Heart (tissue), 3 donors: ENCODE measurements around the genes PCED1A, PTPRA and ATRN.

DNA sequence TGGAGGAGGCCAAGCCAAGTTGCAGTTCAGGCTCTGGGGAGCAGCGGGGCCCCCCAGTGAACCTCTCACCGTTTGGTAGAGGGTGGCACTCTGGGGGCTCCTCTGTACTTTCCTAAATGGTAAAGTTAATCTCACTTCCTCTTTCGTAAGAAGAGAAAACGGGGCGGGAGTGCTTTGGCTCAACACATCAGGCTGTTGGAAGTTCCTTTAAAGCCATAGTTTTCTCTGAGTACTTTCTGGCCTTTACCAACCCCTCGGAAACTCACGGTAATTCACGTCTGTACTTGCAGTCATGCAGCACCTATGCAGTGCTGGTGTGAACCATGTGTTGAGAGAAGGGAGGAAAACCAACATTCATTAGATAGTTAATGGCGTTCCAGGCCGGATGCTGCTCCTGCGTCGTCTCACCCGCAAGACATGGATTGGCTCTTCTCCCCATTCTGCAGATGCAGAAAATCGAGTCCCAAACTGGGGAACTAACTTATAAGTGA, 2.9 kb downstream of the SIRPA start:
- RAMPAGE, long total RNA, 2 experiments, result no peak in any of the 2 experiments

DNA sequence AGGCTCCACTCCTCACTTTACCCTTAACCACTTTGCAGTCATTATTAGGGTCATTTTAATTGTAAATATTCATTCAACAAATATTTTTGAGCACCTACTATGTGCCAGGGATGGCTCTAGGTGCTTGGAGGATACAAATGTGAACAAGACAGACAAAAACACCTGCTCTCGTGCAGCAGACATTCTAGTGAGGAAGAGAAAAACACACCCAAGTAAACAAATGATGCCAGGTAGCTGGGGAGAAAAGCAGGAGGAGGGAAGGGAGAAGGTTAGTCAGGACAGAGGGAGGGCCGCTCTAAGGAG, 7.1 kb downstream of the SIRPA start:
- RAMPAGE, long total RNA, 2 experiments, result no peak in any of the 2 experiments

DNA sequence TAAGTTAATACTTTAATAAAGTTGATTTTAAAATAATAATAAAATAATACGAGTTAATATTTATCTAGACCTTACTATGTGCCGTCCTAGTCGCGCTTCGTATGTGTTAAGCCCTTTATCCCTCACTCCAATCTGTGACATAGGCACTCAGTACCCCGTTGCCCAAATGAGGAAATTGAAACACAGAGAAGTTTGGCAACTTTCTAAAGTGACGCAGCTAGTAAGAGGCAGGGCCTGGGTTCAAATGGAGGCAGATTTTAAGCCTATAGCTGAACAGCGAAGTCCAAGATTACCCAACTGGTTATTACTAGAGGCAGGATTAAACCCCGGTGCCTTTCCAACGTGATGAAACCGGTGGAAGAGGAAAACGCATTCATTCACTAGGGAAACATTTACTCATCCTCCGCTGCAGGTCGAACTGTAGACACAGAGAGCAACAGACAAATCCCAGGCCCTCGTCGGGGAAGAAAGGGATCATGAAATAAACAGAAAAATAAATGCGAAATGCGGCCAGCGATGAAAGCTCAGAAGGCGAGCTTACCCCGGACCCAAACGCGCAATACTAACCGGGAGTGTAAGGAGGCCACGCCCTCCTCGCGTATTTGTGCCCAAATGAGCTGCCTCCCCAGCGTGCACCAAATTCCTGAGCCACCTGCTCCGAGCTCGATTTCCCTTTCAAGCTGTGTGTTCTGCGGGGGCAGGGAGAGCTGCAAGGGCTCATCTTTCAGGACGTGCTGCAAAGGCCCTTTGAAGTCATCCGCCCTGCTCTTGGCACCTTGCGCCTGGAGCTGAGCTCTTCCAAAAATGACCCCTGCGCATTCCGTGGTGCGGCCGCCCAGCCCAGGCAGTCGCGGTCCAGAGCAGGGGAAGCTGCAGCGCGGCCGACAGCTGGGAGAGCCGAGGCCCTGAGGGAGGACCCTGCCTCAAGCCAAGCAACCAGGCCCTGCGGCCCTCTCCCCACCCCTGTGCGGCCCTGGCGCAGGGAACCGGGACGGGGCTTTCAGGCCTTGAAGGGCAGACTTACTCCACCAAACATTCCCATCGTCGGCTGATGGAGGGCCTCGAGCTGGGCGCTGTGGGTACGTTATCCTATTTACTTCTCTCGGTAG, 46.9 kb downstream of the PDYN start:
- RAMPAGE, long total RNA, 2 experiments, result no peak in any of the 2 experiments

DNA sequence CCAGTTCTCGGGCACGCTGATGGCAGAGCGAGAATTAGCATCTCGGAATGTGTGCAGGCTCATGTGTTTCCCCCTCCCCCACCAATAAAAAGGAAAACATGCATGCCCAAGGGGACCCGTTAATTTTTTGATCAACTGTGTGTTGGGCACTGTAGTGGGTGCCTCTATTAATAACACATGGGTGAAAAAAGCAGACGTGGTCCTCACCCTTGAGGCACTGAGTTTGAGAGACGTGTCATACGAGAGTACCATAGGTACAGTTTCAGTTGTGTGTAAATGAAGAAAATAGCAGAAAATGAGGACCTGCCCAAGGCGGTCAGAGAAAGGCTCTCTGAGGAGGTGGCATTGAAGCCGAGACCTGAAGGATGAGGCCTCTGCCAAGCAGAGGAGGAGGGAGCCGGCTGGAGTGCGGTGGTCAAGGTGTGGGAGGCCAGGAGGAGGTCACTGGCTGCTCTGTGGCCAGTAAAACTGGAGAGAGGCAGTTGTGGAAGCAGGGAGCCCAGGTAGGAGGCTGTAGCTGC, 27.9 kb downstream of the STK35 start:
- RAMPAGE, long total RNA, 2 experiments, result no peak in any of the 2 experiments

GRCh38 chr20:2236922-2237420, 58.8 kb upstream of the TGM3 start:
- RAMPAGE, long total RNA, 2 experiments, result no peak in any of the 2 experiments

DNA sequence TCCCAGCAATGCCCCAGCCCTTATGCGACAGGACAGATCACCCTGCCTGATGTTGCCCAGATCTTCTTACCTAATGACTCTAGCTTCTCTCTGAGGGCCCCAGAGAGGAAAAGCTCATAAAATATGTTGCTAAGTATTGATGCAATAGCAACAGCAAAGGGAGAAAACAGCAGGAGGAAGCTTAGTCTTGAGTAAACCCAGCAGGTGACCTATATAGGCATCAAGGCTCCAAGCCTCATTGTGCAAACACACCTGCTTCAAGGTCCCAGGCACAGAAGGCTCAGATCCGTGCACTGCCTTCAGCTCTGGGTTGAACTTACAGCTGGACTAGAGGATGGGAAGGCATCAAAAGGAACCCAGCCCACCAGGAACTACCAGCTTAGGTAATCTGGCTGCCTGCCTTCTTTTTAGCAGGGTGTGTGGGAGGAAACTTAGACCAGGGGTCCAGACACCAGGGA, 34.3 kb downstream of the TGM3 start:
- RAMPAGE, long total RNA, 2 experiments, result no peak in any of the 2 experiments

GRCh38 chr20:2439075-2439640, 31.4 kb downstream of the SNRPB start:
- RAMPAGE, long total RNA, 2 experiments, result no peak in any of the 2 experiments

DNA sequence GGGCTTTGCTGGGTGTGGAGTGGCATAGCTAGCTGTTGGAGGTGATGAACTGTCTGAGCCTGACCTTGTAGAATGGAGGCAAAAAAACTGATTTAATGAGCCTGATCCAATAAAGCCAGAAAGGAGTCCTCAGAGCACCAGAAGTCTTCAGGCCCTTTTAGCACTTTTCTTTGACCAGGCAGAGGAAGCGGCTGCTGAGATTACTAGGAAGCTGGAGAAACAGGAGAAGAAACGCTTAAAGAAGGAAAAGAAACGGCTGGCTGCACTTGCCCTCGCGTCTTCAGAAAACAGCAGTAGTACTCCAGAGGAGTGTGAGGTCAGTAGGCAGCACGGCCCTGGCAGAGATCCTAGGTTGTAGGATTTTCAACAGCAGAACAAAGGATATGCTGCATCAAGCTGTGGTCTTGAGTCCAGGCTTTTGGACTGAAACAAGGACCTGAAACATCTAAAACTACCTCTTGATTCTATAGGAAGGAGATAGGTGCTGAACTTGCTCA, 4.5 kb downstream of the NOP56 start:
- RAMPAGE, long total RNA, 2 experiments, result no peak in any of the 2 experiments

GRCh38 chr20:2729373-2729822, 36.8 kb downstream of the EBF4 start:
- RAMPAGE, long total RNA, 2 experiments, result no peak in any of the 2 experiments

DNA sequence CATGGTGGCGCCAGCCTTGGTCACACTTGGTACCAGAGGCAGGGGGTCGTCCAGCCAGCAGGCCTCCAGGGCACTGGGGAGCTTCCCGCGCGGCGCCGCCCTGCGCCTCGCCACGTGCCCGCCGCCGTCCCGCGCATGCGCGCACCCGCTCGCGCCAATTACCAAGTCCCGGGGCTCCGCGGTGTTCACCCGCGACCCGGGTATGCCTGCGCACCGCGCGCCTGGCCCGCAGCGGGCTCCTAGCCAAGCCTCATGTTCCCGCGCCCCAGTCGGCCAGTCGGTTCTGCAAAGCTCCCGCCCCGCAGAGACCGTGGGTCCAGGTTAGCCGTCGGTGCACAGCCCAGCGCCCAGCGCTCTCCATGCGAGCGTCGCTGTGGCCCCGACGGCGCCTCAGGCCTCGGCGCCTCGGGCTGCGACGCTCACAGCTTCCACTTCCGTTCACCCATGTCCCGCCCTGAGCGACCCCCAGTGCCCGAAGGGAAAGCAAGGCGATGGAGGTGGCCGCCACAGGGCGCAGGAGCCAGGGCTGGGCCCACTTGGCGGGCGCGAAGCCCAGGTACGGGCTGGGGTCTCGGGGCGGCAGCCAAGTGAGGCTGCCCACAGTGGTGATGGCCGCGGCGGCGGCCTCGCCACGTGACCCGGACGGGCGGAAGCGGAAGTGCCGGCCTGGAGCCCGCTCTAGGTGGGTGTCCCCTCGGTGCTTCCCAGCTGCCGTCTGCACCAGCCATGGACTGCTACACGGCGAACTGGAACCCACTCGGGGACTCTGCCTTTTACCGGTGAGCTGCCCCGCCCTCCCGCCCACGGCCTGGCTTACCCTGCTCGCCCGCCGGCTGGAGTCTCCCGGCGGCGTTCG, at the start of gene PCED1A:
PCED1A (minus strand) TSS at position 607 of the 856 bp plus-strand sequence.
- RAMPAGE, long total RNA, 2 experiments, result no peak in any of the 2 experiments

DNA sequence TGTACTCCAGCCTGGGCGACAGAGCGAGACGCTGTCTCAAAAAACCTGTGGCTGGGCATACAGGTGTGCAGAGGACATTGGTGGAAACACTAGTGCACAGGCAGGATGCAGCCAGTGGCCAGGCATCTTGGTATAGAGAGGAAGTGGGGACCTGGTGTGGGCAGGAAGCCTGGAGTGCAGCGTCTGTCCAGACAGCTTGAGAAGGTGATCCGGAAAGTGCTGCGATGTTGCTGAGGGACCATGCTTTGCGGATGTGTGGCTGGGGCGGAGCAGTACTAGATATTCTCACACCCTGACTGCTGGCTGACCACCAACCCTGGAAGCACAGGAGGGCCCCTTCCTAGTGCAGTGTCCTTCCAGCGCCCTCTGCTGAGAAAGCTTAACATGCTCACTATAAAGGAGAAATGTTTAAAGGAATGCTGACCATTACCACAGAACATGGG, 11.4 kb downstream of the VPS16 start:
- RAMPAGE, long total RNA, 2 experiments, result no peak in any of the 2 experiments

GRCh38 chr20:2870395-2870824, 2.9 kb upstream of the PTPRA start:
- RAMPAGE, long total RNA, 2 experiments, result no peak in any of the 2 experiments

DNA sequence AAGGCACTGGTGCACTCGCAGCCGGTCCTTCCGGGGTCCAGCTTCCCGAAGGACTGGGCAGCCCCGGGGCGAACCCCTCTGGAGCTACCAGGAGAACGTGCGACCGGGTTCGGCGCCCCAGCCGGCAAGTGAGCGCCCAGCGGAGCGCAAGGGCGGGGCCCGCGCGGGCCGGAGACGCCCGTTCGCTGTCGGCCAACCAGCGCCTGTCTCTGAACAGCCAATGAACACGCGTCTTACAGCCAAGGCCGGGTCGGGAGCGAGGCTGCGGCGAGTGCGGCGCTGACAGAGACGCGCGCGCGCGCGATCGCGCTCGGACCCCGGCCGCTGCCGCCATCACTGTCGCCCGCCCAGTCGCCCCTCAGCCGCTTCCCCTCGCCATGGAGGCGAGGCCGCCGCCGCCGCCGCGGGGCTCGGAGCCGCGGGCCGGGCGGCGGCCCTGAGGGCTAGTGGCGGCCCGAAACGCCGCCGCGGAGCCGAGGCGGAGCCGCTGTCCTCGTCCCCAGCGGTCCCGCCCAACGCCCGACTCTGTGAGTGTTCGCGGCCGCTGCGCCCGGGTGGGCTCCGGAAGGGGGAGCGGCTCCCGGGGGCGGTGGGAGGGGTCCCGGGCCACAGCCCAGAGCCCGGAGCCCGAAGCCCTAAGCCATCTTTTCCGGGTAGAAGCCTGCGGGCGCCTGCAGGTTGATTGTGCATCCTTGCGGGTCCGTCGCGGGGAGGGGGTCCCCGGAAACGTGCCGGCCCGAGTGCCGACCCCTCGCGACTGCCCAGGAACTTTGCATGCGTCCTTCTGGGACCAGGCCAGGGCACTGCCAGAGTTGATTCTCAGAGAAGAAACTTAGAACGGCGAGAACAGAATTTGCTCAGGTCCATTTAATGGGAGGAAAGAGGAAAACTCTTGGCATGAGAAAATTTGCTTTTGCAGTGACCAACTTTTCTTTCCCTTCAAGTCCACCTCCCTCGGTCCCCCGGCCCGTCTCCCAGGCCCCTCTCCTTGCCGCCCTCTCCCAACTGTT, at the start of gene PTPRA:
PTPRA (plus strand) TSS at position 248 of the 1,010 bp plus-strand sequence.
- RAMPAGE, long total RNA, 2 experiments, result no peak in any of the 2 experiments

DNA sequence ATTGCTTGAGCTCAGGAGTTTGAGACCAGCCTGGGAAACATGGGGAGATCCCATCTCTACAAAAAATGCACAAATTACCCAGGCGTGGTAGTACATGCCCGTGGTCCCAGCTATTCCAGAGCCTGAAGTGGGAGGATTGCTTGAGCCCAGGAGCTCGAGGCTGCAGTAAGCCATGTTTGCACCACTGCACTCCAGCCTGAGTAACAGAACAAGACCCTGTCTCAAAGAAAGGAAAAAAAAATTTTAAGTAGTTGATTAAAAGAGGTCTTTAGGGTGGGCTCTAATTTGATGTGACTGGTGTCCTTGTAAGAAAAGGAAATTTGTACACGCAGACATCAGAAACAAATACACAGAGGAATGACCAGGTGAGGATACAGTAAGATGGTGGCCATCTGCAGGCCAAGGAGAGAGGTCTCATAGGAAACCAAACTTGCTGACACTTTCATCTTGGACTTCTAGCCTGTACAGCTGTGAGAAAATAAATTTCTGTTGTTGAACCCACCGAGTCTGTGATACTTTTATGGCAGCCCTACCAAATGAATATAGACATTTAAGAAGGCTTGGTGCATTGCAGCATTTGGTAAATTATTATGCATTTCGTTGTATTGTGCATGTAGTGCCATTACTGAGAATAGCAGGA, 56.4 kb downstream of the PTPRA start:
- RAMPAGE, long total RNA, 2 experiments, result no peak in any of the 2 experiments

GRCh38 chr20:3157247-3157882, 2.3 kb downstream of the FASTKD5 start:
- RAMPAGE, long total RNA, 2 experiments, result no peak in any of the 2 experiments

DNA sequence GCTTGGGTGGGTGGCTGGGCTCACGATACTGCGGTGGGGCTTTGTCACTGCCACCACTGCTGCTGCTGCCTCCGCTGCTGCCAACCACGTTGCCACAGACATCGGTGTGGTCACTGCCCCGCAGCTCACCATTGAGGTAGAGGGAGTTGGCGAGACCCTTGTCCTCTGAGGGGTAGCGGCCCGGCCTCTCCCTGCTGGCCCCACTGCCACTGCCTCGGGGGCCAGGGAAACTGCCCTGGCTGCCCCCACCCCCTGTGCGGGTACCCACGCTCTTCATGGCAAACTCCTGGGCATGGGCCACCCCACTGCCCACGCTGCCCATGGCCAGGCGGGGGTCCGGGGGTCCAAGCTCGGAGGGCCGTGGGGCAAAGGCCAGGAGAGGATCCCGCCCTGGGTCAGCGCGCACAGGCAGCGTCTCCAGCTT, 6.6 kb downstream of the LZTS3 start:
- RAMPAGE, long total RNA, 2 experiments, result no peak in any of the 2 experiments

DNA sequence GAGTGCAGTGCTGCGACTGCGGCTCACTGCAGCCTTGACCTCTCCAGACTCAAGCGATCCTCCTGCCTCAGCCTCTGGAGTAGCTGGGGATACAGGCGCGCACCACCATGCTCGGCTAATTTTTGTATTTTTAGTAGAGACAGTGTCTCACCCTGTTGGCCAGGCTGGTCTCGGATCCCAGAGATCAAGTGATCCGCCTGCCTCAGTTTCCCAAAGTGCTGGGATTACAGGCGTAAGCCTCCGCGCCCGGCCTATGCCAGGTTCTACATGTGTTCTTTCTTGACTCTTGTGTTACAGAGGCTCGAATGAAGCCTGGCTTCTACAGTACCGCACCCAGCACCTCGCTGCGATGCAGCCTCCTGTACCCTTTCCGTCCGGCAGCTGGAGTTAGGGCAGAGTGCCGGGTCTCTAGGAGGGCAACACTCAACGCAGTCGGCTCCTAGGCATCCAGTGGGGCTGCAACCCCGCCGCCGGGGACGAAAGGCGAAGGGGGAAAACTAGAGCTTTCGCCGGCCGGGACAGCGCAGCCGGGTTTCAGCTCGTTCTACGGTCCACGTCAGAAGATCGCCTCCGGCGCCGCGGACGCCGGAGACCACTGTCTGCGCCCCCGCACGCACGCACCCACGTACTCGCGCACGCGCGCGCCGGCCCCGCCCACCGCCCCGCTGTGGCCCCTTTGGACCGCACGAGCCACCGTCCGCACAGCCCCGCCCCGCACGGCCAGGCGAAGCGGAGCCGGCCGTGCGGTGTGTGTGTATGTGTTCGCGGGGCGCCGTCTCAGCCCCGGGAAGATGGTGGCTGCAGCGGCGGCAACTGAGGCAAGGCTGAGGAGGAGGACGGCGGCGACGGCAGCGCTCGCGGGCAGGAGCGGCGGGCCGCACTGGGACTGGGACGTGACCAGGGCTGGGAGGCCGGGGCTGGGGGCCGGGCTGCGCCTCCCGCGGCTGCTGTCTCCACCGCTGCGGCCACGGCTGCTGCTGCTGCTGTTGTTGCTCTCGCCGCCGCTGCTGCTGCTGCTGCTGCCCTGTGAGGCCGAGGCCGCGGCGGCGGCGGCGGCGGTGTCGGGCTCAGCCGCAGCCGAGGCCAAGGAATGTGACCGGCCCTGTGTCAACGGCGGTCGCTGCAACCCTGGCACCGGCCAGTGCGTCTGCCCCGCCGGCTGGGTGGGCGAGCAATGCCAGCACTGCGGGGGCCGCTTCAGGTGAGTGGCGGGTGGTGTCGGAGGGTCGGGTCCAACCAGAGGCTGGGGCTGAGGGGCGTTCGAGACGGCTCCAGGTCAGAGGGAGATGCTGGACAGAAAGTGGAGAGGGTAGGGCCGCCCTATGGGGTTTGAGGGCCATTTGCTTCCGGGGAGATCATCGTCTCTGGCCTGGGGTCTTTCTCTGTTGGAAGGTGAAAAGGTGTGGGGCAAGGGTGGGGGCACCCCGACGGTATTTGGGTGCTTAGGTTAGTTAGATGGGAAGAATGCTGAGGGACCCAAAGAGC, at the start of gene ATRN:
ATRN (plus strand) TSS at position 702 of the 1,485 bp plus-strand sequence.
- RAMPAGE, long total RNA, 2 experiments, result no peak in any of the 2 experiments

- RAMPAGE, long total RNA, 2 experiments, result no peak in any of the 2 experiments
Measured at GRCh38 chr20:3519690-3520598, 49.1 kb downstream of the ATRN start.

GRCh38 chr20:3649205-3649701, 13.9 kb downstream of the GFRA4 start:
- RAMPAGE, long total RNA, 2 experiments, result no peak in any of the 2 experiments

DNA sequence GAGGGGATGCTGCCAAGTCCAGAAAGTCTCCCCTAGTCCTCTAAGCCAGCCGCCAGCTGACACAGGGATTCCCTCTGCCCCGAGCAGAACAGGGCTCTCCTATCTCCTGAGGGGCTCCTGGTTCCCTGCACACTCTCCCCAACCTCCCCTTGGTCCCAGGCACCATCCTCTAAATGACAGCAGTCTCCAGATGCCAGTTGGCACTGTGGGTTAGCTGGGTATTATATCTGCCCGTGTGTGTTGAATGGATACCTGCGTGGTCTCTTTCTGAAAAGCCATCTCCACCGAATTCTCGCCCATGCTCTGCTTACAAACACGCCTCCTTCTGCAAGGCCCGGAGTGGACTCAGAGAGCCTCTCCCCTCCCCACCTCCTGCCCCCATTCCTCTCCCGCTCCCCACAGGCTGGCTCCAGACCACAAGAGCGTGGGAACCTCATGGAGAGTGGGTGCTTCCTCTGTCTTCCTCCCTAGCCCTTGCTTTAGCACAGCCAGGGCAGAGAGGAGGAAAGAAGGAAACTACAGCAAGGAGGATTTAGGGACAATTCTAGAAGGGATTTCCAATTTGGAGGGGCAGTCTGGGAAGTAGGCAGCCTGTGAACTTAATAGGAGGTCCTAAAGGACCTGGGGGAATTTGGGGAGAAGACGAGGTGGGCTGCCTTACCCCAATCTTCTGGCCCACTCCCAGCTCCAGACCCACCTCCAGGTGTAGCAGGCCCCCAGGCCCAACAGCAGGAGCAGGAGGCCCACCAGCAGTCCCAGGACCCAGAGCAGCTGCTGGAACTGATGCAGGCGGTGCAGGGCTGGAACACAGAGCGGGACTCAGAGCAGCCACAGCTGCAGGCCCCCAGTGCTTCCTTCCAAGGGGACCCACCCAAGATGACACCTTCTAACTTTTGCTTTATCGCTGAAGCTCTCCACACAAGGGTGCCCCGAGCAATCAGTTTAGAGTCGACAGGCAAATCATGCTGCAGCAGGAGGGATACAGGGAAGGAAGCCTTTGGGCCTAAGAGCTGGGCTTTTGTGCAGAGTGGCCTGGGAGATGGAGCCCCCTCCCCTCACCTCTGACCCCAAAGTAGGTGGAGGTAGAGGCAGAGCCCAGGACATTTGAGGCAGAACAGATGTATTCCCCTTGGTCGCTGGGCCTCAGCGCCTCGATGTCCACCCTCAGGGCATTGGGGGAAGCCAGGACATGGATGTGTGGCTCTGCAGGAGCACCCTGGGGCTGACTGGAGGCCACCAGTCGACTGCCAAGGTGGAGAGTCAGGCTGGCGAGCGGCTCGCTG, 7.5 kb upstream of the ADAM33 start:
- RAMPAGE, long total RNA, 2 experiments, result no peak in any of the 2 experiments